Hematopoietic multipotent progenitor cell (in vitro differentiated cells): ENCODE measurements around a stretch of chr2.

DNA sequence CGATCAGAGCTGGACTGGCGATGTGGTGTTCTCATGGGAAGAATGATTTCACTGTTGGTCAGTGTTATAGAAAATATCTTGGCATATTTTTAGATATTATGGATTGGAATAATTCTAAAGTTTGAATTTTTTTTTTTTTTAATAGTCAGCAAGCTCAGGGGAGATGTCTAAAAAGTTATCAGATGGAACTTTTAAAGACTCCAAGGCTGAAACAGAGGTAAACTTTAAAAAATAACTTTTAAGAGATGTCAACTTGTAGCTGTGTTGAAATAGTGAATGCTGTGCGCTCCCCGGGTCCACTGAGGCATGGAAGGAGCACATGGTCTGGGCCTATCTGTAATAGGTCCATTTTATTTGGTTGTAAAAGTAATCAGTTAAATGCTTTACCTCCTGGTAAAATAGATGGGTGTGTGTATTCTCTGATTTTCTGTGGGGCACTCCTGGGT is 12.4 kb downstream of the TRAF3IP1 start:
- CAGE, long polyA plus RNA = no peak

DNA sequence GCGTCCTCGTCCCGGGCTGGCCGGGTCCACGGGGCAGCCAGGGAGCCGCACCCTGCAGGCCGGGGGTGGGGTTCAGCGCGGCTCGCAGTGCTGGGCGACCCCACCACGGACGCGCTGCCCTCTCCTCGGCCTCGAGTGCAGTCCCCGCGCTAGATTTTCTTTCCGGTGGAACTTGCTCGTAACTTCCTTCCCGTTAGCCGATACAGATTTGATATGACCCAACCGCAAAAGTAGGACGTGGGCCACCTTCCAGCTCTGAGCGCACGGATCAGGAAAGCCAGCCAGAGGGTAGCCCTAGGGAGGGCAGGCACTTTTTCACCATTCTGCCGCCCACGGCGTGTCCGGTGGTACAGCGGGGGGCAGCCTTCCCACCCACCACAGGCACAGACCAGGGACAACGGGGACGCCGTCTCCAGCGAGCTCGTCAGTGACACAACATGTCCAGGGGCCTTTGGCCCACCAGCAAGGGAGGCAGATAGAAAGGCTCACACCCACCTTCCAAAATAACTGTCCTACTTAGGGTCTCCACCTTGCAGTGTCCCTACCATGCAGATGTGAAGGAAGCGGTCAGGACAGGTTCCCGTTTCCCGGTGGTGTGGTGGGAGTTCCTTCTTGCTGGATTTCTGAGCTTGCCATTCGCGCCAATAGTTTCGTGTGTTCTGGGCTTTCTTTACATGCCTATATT is 614 bp downstream of the ASB1 start:
- CAGE, long polyA plus RNA = no peak

GRCh38 chr2:238493869-238495078 is 67.5 kb downstream of the ASB1 start:
- CAGE, long polyA plus RNA = no peak

DNA sequence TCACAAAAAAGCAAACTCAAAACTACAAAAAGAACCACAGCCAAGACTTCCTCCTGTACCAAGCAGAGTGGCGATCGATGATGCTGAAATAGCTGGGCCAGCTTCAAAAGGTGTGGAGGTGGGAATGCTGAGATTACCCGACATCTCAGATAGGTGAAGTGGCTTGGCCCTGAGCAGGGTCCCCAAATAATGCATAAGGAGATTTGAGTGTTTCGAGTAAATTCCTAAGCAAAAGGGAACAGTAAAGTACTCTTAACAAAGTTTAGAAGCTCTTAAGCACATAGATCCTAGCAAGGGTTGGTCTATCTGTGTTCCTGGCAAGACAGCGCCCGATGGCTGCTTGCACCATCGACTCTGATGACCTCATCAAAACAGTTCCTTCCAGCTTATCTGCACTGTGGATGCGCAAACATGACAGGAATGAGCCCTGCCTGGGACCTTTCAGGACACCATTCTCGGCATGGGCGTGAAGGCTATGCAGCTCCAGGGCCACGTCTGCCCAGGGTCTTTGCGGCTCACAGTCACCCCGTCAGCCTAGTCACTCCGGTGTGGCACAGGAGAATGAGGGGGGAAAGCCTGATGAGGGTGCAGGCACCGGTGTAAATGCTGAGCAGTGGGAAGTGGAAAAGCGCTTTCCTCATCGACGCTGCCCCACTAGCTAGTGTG is 147.9 kb upstream of the TWIST2 start:
- CAGE, long polyA plus RNA = no peak

DNA sequence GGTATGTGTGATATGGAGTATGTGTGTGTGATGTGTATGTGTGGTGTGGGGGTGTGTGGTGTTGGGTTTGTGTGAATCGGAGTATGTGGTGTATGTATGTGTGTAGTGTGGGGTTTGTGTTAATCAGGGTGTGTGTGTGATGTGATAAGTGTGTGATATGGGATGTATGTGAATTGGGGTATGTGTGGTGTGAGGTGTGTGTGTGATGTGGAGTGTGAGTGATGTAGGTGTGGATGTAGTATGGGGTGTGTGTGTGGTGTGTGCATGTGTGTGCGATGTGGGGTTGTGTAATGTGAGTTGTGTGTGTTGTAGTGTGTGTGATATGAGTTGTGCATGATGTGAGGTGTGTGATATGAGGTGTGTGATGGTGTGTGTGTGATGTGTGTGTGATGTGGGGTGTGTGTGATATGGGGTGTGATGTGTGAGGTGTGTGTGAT is 54.4 kb downstream of the TWIST2 start:
- CAGE, long polyA plus RNA = no peak

- CAGE, long polyA plus RNA = no peak
Measured at GRCh38 chr2:239002656-239003589, 155.0 kb downstream of the TWIST2 start.

GRCh38 chr2:239006912-239007495 is 159.1 kb downstream of the TWIST2 start:
- CAGE, long polyA plus RNA = no peak

DNA sequence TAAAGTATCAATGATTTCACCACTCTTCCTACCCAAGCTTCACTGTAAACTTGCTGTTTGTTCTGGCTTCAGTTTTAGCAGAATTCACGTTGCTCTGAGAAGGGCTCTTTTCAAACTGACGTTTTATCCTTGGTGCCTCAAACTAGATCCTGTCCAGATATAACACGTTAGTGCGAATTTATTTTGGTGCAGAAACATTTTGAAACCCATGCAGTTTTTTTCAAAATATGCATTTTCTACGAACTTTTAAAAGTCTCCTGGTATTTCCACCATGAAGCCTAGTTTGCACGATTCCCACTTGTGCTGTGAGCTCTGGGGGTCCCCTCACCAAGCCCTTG is 224.2 kb downstream of the TWIST2 start:
- CAGE, long polyA plus RNA = no peak

- CAGE, long polyA plus RNA = no peak
Measured at GRCh38 chr2:239109599-239110293, 261.9 kb downstream of the TWIST2 start.

DNA sequence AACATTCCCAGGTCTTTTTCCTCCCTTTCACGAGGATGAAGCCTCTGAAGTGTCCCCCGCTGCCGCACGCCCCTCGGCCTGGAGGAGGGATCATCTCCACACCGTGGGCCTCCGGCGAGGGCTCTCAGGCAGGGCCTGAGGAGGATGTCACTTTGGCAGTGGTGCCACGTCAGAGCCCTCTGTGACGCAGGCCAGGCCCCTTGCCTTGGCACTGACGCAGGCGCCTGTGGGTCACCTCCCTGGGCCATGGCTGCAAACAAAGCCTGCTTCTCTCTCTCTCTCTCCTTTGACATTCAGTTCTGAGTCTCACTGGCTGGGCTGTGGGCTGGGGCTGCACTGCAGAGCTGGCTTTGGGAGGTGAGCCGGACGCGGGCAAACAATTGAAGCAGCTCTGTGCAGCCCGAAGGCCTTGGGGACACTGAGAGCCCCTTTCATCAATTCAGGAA is 273.7 kb downstream of the TWIST2 start:
- CAGE, long polyA plus RNA = no peak

DNA sequence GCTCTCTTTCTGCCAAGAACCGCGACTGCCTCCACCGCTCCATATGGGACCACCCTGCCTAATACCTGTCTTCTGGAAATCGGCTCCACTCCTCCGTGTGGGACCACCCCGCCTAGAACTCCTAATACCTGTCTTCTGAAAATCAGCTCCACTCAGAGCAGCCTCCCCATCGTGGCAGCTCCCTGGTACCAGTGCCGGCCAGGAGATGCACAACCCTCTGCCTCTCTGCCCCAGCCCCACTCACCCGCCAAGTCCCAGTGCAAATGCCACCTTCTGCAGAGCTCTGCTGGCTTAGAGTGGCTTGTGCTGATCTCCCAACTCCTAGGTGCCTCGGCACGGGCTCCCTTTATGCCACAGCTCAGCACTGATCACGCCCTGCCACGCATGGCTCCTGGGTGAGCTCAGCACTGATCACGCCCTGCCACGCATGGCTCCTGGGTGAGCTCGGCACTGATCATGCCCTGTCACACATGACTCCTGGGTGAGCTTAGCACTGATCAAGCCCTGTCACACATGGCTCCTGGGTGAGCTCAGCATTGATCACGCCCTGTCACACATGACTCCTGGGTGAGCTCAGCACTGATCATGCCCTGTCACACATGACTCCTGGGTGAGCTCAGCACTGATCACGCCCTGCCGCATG is 258.5 kb downstream of the HDAC4 start:
- CAGE, long polyA plus RNA = no peak

- CAGE, long polyA plus RNA = start-site peak on the plus strand at chr2:239223251-239223322, 18 reads
Measured at GRCh38 chr2:239222760-239223377, 178.0 kb downstream of the HDAC4 start.

DNA sequence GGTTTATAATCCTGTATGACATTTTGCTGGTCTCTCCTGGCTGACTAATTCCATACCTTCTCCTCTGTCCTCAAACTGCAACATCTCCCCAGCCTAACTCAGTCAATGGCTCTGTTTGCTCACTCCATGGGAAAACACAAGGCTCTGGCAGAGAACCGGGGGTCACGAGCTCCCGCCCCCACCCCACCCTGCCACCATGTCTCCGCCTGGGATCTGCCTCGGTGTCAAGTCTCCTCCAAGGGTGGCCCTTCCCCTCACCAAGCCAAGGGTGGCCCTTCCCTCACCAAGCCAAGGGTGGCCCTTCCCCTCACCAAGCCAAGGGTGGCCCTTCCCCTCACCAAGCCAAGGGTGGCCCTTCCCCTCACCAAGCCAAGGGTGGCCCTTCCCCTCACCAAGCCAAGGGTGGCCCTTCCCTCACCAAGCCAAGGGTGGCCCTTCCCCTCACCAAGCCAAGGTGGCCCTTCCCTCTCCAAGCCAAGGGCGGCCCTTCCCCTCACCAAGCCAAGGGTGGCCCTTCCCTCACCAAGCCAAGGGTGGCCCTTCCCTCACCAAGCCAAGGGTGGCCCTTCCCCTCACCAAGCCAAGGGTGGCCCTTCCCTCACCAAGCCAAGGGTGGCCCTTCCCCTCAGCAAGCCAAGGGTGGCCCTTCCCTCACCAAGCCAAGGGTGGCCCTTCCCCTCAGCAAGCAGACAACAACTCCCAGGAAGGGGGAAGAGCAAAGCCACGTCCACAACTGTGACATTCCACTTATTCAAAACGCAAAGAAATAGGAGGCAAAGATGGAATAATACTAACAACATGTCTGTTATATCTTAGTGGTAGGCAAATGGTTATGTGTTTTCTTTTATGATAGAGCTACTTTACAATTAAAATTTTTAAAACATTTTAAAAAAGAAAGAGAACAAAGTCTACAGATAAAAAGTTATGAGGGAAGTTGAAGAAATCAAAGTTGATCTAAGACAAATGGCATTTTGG is 168.2 kb downstream of the HDAC4 start:
- CAGE, long polyA plus RNA = no peak

DNA sequence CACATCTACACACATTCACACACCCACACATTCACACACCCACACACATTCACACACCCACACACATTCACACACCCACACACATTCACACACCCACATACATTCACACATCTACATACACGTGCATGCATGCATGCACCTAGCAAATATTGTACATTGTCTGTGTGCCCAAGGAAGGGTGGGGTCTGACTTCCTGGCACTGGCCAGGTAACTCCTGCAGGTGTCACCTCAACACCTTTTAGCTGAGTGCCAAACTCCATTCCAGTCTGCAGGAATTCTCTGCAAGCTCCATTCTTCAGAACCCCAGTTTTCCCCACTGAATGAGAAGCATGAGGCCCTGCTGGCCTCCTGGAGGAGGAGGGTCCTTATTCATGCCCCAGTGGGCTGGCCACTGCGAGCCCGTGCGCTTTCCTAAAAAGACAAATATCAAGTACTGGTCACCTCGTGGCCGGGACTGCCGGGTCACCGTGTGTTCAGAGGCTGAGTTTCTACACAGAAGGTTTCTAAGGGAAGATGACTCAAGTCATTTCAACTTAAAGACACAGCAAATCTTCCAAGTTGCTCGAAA is 131.5 kb downstream of the HDAC4 start:
- CAGE, long polyA plus RNA = no peak

GRCh38 chr2:239284773-239285732 is 115.8 kb downstream of the HDAC4 start:
- CAGE, long polyA plus RNA = no peak

DNA sequence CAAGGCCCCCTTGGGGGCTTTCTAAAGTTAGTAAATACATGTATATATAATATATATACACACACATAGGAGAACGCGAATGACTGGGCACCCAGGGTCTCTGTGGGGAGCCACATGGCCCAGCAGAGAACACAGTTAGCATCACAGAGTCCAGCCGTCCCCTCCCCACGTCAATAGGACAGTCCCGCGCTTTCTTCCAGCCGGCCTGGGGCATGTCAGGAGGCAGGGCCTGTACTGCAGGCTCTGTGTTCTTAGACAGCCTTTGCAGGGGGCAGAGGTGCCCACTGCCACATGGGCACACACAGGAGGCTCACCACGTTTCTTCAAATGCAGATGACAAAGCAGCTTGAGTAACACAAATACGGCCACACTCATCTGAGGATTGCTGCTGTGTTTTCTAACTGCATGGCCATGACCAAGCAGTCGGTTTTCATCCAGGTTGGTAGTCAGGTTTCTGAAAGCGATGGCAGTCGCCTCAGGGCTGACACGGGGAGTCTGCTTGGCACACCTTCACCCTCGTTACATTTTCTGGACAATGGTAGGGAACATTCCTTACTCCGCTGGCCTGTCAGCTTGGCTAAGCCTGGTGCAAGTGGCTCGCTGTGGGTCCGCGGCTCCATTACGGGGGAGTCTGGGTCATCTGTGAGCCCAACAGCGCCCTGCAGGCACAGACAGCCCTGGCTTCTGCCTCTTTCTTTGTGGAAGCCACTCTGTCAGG is 95.8 kb downstream of the HDAC4 start:
- CAGE, long polyA plus RNA = no peak

GRCh38 chr2:239346581-239347451 is 54.0 kb downstream of the HDAC4 start:
- CAGE, long polyA plus RNA = no peak

GRCh38 chr2:239380726-239381342 is 20.0 kb downstream of the HDAC4 start:
- CAGE, long polyA plus RNA = no peak

GRCh38 chr2:239440111-239441102 is 39.6 kb upstream of the HDAC4 start:
- CAGE, long polyA plus RNA = no peak

DNA sequence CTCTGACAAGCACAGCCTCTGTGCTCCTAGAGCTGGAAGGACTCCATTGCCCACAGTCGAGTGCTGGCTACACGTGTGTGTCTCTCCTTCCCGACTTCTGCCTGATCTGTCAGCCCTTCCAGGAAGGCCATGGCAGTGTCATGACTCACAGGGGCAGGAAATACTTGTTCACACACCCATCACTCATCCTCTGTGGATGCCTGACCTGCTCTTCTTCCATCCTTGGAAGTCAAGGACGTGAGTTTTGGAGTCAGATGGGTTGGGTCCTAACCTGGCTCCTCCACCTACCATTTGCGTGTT is 43.4 kb upstream of the HDAC4 start:
- CAGE, long polyA plus RNA = no peak